HT1080 (cell line): ENCODE measurements around the gene FRG1.

RAMPAGE:
- cytosol, long total RNA = no peak
- long total RNA = no peak
- nucleus, long total RNA = no peak
Measured at GRCh38 chr4:185774706-185775180, 37.3 kb downstream of the SORBS2 start.

DNA sequence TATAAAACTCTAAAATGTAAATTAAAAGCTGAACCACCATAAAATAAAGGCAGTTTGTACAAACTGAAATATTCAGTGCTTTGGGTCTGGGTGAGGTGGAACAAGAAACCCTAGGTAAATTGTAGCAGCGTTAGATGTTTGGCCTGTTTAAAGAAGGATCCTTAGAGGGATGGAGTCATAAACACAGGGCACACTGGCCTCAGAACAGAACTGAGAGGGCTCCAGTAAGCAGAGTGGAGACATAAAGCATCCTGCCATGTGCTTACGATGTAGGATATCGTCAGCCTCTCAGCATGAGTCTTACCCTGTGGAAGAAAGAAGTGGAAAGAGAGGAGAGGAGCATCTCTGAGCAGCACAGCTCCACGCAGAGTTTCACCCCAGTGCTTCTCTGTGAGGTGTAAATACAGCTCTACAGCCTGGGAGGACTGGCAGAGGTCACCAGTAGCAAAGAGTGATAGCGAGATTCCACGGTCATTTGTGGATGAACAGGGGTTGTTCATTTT is 27.7 kb upstream of the SORBS2 start:
RAMPAGE:
- cytosol, long total RNA = no peak
- long total RNA = no peak
- nucleus, long total RNA = no peak

GRCh38 chr4:185847116-185847886 is 35.3 kb upstream of the SORBS2 start:
RAMPAGE:
- cytosol, long total RNA = no peak
- long total RNA = no peak
- nucleus, long total RNA = no peak

DNA sequence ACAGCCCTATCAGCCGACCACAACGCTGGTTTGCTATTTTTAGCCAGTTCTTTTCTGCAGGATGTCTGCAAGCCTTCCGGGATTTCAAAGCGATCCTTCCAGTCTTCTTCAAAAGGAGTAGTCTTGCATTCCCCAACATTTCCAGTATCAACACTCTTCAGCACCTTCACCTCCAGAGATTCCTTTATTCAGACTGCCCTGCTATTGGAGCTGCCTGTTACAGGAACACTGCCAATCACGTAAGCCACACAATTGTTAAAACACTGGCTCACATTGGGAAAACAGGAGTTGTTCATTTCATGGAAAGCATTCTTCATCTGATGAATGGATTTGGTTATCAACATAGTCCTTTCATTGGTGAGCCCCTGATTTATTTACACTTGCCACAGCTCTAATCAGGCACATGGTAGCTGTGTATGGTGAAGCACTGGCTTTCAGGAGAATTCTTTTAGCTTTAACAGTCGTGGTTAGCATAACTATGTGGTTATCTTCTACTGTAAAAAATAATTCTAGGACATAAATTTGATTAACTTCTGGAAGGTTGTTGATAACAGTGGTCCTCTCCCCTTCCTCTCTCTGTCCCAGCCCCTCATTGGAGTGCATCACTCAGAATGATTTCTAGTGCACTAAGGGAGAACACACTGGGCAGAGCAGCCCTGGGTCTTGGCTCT is 109.8 kb upstream of the SORBS2 start:
RAMPAGE:
- cytosol, long total RNA = no peak
- long total RNA = no peak
- nucleus, long total RNA = no peak

DNA sequence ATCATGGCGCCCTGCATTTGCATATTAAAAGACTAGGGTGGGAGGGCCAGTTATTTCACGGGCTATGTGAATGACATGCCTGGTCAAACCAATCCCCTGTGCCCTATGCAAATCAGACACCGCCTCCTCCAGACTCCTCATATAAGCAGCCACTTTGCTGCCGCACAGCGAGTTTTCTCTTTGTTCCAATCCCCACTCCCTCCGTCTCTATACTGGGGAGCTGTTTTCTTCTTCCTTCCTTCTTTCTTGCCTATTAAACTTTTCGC is 112.5 kb upstream of the SORBS2 start:
RAMPAGE:
- cytosol, long total RNA = no peak
- long total RNA = no peak
- nucleus, long total RNA = no peak

RAMPAGE:
- cytosol, long total RNA = no peak
- long total RNA = no peak
- nucleus, long total RNA = no peak
Measured at GRCh38 chr4:185965341-185966185, 103.4 kb upstream of the TLR3 start.

GRCh38 chr4:186196788-186197559 is 5.6 kb downstream of the CYP4V2 start:
RAMPAGE:
- cytosol, long total RNA = no peak
- long total RNA = no peak
- nucleus, long total RNA = no peak

GRCh38 chr4:186203971-186205121 is 13.0 kb downstream of the CYP4V2 start:
RAMPAGE:
- cytosol, long total RNA = no peak
- long total RNA = no peak
- nucleus, long total RNA = no peak

DNA sequence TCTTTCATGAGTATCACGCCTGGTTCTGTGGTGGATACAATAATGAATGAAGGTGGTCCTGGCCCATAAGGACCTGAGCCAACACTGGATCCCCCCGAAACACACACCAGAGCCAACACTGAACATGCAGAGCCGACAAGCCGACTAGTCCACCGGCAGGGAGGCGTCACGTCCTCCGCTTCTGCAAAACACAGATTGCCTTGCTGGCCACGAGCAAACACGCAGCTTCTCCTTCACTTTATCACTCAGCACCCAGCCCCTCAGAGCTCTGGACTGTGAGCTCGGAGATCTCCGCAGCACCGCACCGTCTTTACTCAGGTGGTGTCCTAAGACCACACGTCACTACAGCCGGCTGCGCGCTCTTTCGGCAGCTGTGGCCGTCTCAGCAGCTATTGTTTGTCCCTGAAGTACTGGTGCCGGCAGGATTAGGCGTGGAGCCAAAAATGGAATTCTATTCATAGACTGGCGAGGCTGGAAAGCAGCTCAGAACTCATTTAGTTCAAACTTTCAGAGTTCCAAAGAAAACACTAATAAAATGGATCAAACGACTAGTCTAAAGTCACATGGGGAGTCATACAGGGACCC is 72.0 kb downstream of the FAT1 start:
RAMPAGE:
- cytosol, long total RNA = no peak
- long total RNA = no peak
- nucleus, long total RNA = no peak

GRCh38 chr4:186720051-186720891 is 3.4 kb downstream of the FAT1 start:
RAMPAGE:
- cytosol, long total RNA = no peak
- long total RNA = no peak
- nucleus, long total RNA = no peak

GRCh38 chr4:186725443-186725788 is 1.8 kb upstream of the FAT1 start:
RAMPAGE:
- cytosol, long total RNA = no peak
- long total RNA = no peak
- nucleus, long total RNA = no peak

DNA sequence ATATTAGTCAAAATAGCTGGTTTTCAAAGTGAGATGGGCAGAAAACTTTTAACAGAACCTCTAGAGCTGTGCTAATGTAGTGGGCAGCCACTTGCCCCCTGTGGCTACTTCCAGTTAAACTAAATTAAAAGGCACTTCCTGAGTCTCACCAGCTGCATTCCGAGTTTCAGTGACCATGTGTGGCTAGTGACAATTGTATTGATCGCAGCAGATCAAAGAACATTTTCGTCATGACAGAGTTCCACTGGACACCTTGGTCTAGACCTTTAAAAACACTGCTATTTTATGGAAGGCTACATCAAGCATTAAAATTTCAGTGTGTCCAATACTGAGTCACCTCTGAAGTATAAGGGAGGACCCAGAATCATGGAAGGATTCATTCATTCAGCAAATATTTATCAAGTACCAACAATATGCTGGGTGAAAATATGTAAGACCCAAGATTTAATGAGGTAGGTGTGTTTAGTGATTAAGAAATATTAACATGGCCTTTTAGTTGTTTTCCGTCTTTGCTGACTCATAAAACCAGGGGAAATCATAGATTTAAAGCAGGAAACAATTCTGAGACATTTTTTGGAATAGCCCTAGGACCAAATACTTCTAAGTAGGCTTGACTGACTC is 5.1 kb upstream of the FAT1 start:
RAMPAGE:
- cytosol, long total RNA = no peak
- long total RNA = no peak
- nucleus, long total RNA = no peak

DNA sequence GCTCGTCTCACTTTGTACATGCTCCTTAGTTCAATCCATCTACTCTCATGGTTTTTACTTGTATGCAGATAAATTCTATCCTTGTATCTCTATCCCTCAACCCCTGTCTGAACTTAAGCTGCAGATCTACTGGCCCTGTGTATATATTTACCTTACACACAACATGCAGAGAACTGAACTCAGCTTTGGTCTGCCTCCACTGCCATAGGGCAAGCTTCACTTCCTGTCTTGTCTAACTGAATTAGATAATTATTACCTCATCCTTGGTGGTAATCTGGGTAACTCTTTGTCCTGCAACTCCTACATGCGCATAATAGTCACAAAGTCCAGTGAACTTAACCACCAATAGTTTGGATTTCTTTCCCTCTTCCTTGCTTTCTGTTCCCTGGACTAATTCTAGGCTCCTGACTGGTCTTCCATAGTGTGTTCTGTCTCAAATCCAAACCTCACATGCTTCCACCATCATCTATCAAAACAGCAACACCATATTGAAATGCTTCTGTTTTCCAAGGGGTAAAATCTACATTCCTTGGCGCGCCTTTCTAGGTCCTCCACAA is 32.2 kb upstream of the FAT1 start:
RAMPAGE:
- cytosol, long total RNA = no peak
- long total RNA = no peak
- nucleus, long total RNA = no peak

GRCh38 chr4:186764961-186765563 is 41.4 kb upstream of the FAT1 start:
RAMPAGE:
- cytosol, long total RNA = no peak
- long total RNA = no peak
- nucleus, long total RNA = no peak

RAMPAGE:
- cytosol, long total RNA = no peak
- long total RNA = no peak
- nucleus, long total RNA = no peak
Measured at GRCh38 chr4:186765564-186766671, 42.3 kb upstream of the FAT1 start.

DNA sequence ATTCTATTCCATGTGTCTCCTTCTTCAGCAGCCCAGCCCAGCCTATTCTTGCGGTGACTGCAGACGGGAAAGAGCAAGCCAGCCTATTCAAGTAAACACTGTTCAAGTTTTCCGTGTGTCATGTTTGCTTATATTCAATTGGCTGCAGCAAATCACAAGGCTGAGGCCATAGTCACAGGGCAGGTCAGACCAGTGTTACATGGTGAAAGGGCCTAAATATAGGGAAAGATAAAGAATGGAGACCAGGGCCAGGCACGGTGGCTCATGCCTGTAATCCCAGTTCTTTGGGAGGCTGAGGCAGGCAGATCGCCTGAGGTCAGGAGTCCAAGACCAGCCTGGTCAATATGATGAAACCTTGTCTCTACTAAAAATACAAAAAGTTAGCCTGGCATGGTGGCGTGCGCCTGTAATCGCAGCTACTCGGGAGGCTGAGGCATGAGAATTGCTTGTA is 615.2 kb upstream of the ZFP42 start:
RAMPAGE:
- cytosol, long total RNA = no peak
- long total RNA = no peak
- nucleus, long total RNA = no peak

RAMPAGE:
- cytosol, long total RNA = no peak
- long total RNA = start-site peak on the minus strand at chr4:187505628-187505647, 20 reads
- nucleus, long total RNA = start-site peak on the minus strand at chr4:187505575-187505632, 24 and 12 reads in 2 replicates
Measured at GRCh38 chr4:187505125-187505975, 490.2 kb upstream of the ZFP42 start.

RAMPAGE:
- cytosol, long total RNA = no peak
- long total RNA = no peak
- nucleus, long total RNA = no peak
Measured at GRCh38 chr4:188960198-188960668, 821.0 kb downstream of the TRIML1 start.

DNA sequence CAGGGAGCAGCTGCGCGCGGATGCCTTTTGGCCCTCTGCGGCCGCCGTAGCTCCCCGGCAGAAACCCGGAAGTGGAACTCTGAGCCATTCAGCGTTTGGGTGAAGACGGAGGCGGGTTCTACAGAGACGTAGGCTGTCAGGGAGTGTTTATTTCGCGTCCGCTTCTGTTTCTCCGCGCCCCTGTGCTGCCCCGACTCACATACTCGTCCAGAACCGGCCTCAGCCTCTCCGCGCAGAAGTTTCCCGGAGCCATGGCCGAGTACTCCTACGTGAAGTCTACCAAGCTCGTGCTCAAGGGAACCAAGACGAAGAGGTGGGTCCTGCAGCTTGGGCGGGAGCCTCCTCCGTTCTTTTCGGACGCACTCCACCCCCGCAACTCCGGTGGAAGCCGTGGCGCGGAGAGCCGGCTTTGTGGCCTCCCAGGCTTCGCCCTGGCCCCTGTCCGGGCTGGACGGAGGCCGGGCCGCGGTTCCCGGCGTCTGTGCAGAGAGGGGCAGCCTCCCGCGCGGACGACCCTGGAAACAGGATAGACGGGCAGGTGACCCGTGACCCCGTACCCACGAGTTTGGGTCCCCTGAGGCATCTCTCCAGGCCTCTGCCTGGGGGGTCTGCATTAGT is at the start of gene FRG1:
FRG1 (plus strand) TSS at position 114 of the 618 bp plus-strand sequence.
RAMPAGE:
- cytosol, long total RNA = start-site peak on the plus strand centred at position 138 of the sequence, 105 bp wide, 1,592 and 1,495 reads in 2 replicates
- long total RNA = start-site peak on the plus strand centred at position 135 of the sequence, 98 bp wide, 802 reads
- nucleus, long total RNA = start-site peak on the plus strand centred at position 135 of the sequence, 62 bp wide, 497 and 140 reads in 2 replicates

RAMPAGE:
- cytosol, long total RNA = no peak
- long total RNA = no peak
- nucleus, long total RNA = no peak
Measured at GRCh38 chr4:189942443-189942723, 1.7 kb downstream of the FRG1 start.